Fibroblast of villous mesenchyme (primary cell): Measurements from ENCODE around the genes LYZL6, CCL15, TBC1D3H and LHX1.

GRCh38 chr17:35724784-35725836, 6.3 kb upstream of the RASL10B start:
- CAGE, long polyA plus RNA = no peak

GRCh38 chr17:35775529-35775881, 14.8 kb downstream of the C17orf50 start:
- CAGE, long polyA plus RNA = no peak

- CAGE, long polyA plus RNA = no peak
These were observed 8.4 kb downstream of the MMP28 start for GRCh38 chr17:35786798-35787611.

GRCh38 chr17:35847649-35848504, 20.8 kb downstream of the HEATR9 start:
- CAGE, long polyA plus RNA = no peak

- CAGE, long polyA plus RNA = no peak
These were observed at the start of gene LYZL6 for GRCh38 chr17:35943507-35944072. Gene LYZL6, minus strand, starts transcription at chr17:35943713.

- CAGE, long polyA plus RNA = no peak
These were observed at the start of gene CCL15 for GRCh38 chr17:36001107-36001982. Gene CCL15, minus strand, starts transcription at chr17:36001553.

GRCh38 chr17:36127153-36127881, 23.7 kb downstream of the CCL4 start:
- CAGE, long polyA plus RNA = no peak

- CAGE, long polyA plus RNA = no peak
These were observed 7.1 kb upstream of the TBC1D3B start for GRCh38 chr17:36183395-36184005.

- CAGE, long polyA plus RNA = no peak
These were observed 8.7 kb downstream of the CCL3L3 start for GRCh38 chr17:36187814-36188377.

- CAGE, long polyA plus RNA = no peak
These were observed at the start of gene TBC1D3H for GRCh38 chr17:36388292-36388634. Gene TBC1D3H, minus strand, starts transcription at chr17:36388435.

GRCh38 chr17:36520626-36521002, 14.1 kb downstream of the MYO19 start:
- CAGE, long polyA plus RNA = no peak

- CAGE, long polyA plus RNA = no peak
These were observed 7.3 kb downstream of the MYO19 start for GRCh38 chr17:36527108-36527953.

- CAGE, long polyA plus RNA = no peak
These were observed 1.7 kb upstream of the DHRS11 start for GRCh38 chr17:36589915-36590498.

GRCh38 chr17:36600017-36600935, 1.1 kb upstream of the MRM1 start:
- CAGE, long polyA plus RNA = no peak

- CAGE, long polyA plus RNA = no peak
These were observed 1.4 kb upstream of the LHX1 start for GRCh38 chr17:36935565-36936560.

- CAGE, long polyA plus RNA = no peak
These were observed at the start of gene LHX1 for GRCh38 chr17:36937465-36937960. Gene LHX1, plus strand, starts transcription at chr17:36937475.

DNA sequence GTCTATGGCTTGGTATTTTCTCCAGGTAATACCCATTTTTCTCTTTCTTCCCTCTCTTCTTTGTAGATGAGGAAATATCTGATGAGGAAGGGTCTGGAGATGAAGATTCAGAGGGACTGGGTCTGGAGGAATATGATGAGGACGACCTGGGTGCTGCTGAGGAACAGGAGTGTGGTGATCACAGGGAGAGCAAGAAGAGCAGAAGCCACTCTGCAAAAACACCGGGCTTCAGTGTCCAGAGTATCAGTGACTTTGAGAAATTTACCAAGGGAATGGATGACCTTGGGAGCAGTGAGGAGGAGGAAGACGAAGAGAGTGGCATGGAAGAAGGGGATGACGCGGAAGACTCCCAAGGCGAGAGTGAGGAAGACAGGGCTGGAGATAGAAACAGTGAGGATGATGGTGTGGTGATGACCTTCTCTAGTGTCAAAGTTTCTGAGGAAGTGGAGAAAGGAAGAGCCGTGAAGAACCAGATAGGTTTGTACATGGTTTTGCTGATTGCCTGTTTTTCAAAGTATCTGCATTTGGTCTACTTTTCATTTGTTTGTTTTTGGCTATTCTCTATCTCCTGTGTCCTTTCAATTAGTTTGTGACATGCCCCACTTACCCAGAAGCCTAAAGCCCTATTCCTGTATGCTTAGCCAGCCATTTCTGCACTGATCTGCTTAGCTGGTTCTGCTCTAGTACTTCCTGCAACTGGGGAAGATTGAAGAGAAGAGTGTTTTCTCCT, 4.2 kb downstream of the AATF start:
- CAGE, long polyA plus RNA = no peak

DNA sequence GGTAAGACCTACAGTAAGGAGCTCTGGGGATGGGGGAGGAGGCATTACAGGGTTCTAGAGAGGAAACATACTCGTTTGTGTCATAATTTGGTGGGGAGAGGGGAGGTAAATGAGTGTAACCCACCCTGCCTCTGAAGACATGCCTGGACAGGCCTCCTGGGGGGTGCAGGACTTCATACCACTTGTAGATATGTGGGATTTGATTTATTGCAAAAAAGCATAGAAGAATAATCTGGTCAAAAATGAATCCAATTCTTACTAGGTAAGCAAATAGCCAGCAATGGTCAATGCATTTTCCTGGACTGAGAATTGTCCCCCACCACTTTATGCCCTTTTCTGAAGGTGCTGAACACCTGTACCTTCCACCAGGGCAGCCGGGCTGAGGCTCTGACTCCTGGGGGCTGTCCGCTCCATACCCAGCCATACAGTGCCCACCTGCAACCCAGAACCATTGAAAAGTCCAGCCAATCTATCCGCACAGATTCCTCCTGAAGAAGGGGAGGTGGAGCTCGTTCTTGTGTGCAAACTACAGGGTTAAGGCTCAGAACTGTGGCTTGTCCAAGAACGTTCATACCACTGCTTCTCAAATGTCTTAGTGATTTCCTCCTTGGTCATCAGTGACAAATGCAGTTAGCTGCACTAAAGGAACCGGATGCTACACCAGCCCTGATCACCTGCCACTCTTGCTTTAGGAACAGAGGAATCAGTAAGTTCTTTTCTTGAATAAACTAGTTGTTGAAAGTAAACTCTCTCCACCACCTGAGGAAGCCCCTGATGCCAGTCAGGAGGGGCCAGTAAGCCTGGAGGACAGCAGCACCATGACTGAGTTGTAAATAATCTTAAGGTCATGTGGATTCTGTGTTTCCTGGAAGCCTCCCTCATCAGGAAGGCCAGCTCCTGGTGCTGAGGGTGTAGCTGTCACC, 136.8 kb downstream of the AATF start:
- CAGE, long polyA plus RNA = no peak

- CAGE, long polyA plus RNA = no peak
These were observed 141.3 kb downstream of the AATF start for GRCh38 chr17:37089915-37090543.

- CAGE, long polyA plus RNA = no peak
These were observed 143.5 kb downstream of the AATF start for GRCh38 chr17:37092111-37092711.